ENCODE results near the gene RANBP2.

- PRO-cap = bidirectional peak, plus-strand start at chr2:108719482, minus-strand start at chr2:108719383
Measured at GRCh38 chr2:108719198-108720002, at the start of gene RANBP2. TSS of gene RANBP2 (plus strand) at chr2:108719482.

- PRO-cap = no peak
Measured at GRCh38 chr2:108734206-108734652, 14.9 kb downstream of the RANBP2 start.

GRCh38 chr2:108735437-108735887 lies 16.2 kb downstream of the RANBP2 start:
- PRO-cap = no peak

GRCh38 chr2:109069276-109069630 lies 59.8 kb upstream of the SH3RF3 start:
- PRO-cap = no peak

GRCh38 chr2:109184483-109185312 lies 55.7 kb downstream of the SH3RF3 start:
- PRO-cap = no peak

GRCh38 chr2:109214977-109215406 lies 86.0 kb downstream of the SH3RF3 start:
- PRO-cap = no peak

DNA sequence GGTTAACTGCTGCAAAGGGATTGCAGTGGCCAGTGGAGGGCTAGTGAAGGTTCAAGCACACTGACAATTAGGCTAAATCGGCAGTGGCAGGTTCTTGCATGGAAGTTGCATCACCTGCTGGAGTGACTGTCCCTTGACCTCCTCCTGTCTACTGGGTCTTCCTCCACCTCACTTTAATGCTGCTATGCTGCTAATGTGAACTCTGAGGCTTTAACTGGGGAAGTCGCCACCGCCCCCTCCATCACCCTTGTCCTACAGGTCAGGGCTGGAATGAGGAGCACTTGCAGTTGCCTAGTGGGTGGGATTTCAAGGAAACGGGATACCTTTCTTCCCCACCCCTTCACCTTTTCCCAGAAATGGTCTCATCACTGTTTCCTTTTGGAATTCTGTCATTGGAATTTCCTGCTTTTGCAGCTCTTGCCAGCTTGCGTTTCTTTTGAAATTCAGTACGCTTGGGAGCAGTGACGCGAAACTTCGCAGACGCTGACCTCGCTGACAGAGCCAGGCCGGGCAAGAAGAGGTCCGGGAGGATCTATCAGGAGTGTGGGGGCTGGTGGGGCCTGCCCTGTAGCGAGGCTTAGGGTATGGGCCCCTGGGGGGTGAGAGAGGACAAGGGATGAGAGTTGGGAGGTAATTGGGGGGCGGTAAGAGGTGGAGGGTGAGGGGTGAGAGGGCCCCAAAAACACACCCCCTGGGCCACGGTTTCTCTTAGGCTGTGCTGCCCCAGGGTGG lies 150.4 kb downstream of the SH3RF3 start:
- PRO-cap = no peak

GRCh38 chr2:109324560-109325326 lies 195.7 kb downstream of the SH3RF3 start:
- PRO-cap = no peak

- PRO-cap = no peak
Measured at GRCh38 chr2:109562249-109562728, 51.5 kb downstream of the SEPTIN10 start.

DNA sequence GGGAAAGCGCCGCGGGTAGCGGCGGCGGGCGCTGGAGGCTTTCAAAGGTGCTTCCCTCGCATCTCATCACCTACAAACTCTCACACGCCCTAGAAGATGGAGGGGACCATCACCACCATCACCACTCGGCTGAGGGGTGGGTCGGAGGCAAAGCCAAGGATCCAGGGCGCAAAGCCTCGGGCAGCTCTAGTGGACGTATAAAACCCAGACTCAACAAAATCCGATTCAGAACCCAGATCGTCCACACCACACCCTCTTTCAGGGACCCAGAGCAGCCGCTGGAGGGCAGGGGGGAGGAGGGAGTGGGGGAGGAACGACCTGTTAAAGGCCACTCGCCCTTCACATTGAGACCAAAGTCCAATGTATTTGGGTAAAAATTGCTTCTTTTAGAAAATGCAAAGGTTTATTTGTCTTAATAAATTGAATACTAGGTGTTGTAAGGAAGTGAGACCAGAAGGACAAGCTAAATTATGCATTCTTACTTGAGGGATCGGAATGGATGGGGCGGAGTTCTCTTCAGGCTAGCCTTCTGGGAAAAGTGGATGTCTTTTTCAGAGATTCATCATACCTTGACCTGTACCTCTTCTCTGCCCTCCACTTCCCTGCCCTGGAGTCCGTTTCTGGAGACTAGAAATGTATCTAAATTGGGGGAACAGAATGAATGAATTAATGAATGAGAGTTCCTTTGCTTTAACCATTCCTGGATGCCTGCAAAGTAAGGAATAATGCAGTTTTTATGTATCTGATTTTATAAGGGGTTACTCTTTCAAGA lies 1.7 kb downstream of the SOWAHC start:
- PRO-cap = no peak

- PRO-cap = no peak
Measured at GRCh38 chr2:109637780-109638156, 23.6 kb downstream of the SOWAHC start.

DNA sequence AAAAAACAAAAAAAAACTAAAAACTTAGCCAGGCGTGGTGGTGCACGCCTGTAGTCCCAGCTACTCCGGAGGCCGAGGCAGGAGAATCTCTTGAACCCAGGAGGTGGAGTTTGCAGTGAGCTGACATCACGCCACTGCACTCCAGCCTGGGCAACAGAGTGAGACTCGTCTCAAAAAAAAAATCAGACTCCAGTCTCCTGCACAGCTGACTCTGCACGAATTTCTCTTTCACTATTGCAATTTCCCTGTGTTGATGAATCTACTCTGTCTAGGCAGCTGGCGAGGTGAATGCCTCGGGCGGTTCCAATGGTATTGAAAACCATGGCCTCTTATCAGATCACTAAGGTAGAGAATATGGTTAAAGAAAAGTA lies 30.0 kb downstream of the SOWAHC start:
- PRO-cap = no peak

- PRO-cap = no peak
Measured at GRCh38 chr2:109675734-109676275, 61.6 kb downstream of the SOWAHC start.

DNA sequence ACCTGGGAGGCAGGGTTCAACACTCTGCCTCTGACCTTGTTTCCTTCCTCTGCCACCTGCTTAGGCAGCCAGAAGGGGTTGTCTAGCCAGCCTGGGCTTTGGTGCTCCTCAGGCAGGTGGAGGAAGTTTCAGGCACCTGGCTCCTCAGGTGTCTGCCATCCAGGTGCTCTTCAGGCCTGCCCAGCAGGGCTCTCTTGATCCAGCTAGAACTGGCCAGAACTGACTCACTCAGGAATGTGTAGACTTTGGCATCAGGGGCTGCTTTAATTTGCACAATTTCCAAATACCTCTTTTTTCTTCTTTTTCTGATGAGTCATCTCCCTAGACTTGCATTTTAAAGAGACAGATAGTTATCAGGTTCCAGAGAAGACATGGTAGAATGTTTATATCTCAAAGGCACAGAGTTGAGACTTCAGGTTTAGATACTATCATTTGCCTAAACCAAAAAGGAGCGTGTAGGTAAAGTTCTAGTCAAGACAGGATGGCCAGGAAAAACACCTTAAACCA lies 101.0 kb downstream of the LIMS3 start:
- PRO-cap = no peak

GRCh38 chr2:110104373-110104934 lies 11.2 kb downstream of the MALL start:
- PRO-cap = no peak

DNA sequence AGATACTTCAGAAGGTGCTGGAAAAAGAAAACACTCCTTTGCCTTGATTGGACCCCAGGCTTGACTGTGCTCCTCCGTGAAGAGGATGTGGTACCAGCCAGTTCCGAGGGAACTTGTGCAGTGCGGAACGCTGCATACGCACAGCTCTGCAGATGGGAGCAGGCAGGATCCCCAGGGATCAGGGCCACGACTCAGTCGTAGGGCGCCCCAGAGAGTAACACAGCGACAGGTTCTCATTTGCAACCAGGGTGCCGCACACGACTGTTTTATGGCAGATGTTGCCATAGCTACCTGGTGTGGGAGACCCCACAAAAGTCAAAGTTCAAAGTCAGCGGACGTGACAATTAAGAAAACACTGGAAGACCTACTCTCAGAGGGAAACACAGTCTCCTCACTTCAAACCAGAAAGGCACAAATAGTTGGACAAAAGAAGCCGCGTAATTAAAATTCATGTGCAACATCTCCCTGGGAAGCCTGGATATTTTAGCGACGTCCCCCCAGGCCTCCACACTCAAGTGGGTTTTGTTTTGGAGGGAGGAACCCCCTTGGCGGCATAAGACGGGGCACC lies 718 bp downstream of the MALL start:
- PRO-cap = no peak

DNA sequence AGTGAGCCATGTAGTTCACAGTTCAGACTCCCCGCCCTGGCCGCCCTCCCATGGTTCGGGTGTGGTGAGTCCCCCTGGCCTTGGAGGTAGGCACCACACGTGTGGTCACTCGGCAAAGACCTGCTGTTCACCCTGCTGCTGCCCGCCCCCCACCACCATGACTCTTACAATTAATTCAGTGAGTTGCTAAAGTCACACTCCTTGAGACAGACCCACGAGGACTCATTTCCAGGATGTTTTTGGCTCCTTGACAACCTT lies 5.1 kb upstream of the MALL start:
- PRO-cap = no peak

DNA sequence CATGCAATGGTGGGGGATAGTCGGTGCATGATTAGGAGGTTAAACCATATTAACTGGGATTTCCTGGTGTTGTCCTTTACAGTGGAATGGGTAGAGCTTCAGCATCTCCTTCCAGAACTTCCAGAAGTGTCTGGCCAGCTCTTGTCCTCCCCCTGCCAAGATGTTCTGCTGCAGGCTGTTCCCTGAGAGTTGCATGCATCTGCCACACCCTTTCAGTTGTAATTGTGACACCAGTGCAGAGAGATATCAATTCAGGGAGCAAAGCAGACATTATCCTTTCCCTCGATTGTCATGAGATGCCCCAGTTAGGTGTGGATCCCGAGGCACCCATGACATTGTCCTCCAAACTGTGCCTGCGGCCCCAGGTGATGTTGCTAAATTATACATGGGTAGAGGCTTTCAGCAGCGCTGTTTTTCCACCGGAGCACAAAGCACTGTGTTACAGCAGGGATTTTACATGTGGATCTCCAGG lies 90.6 kb upstream of the BCL2L11 start:
- PRO-cap = no peak

- PRO-cap = unidirectional peak, plus-strand start at chr2:111118327
Measured at GRCh38 chr2:111117483-111118575, 2.9 kb upstream of the BCL2L11 start.

GRCh38 chr2:111118601-111119661 lies 1.8 kb upstream of the BCL2L11 start:
- PRO-cap = bidirectional peak, plus-strand start at chr2:111119515, minus-strand start at chr2:111119316

Data from fallopian tube (tissue), 1 donor.